Heart (tissue), 3 donors: ENCODE results near the genes CSN2, ODAM, ALB and CXCL1.

GRCh38 chr4:69051683-69051994, 44.6 kb upstream of the UGT2B7 start:
- RAMPAGE, long total RNA, 2 experiments = no peak in any of the 2 experiments

- RAMPAGE, long total RNA, 2 experiments = no peak in any of the 2 experiments
These were observed 45.4 kb downstream of the UGT2B11 start for GRCh38 chr4:69169060-69169700.

GRCh38 chr4:69517986-69518925, 22.6 kb upstream of the UGT2B4 start:
- RAMPAGE, long total RNA, 2 experiments = no peak in any of the 2 experiments

- RAMPAGE, long total RNA, 2 experiments = no peak in any of the 2 experiments
These were observed at the start of gene CSN2 for GRCh38 chr4:69965576-69965899. TSS of gene CSN2 (minus strand) at chr4:69965728.

DNA sequence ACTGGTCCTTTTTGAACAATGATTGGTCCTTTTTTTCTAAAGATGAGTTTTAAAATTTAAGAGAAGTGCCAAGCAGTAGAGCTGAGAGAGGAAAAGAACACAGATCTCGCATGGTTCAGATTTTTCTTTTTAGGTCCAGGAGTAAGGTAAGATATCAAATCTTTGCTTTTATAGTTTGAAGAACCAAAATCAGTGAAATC, at the start of gene ODAM:
Gene ODAM, plus strand, starts transcription at position 78 of the 200 bp plus-strand sequence.
- RAMPAGE, long total RNA, 2 experiments = no peak in any of the 2 experiments

GRCh38 chr4:70637114-70637893, 8.8 kb downstream of the ENAM start:
- RAMPAGE, long total RNA, 2 experiments = start-site peak on the plus strand in 2 of 2 experiments, at chr4:70637372-70637730 at its widest, 29 to 574 reads per replicate

GRCh38 chr4:70687420-70688096, 774 bp upstream of the UTP3 start:
- RAMPAGE, long total RNA, 2 experiments = no peak in any of the 2 experiments

DNA sequence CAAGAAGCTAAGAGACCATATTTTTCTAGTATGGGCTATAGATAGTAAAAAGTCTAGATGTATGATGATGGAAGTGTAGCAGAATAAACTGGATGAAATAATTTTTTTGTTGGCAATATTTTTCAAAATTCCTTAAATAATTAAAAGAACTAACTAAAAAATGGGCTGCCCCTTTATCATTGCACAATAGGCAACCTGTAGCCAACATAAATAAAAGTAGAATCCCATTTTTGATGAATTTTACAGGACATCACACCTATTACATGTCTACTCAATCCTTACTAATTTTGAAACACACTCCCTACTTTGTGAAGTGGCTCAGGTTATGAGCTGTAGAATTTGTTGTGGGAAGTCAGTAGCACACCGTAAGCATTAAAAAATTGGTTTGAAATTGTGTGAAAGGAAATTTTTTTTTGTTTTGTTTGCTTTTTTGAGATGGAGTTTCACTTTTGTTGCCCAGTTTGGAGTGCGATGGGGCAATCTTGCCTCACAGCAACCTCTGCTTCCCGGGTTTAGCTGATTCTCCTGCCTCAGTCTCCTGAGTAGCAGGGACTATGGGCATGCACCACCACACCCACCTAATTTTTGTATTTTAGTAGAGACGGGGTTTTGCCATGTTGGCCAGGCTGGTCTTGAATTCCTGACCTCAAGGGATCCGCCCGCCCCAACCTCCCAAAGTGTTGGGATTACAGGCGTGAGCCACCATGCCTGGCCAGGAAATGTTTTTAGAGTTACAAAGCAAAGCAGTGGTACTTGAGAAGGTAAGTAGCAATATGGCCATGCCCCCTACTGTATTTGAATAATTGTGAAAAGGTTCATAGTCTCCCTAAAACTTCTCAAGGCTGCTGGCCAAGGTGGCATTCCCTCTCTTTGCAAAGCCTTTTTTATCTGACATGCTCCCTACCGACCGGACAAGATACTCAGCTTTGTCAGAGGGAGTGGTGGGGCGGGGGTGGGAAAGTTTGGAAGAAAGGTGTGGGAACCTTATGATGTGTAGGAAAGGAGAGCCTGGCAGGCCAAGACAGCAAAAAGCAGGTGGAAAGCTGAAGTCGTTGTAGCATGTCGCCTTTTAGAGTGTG, 8.8 kb upstream of the RUFY3 start:
- RAMPAGE, long total RNA, 2 experiments = no peak in any of the 2 experiments

- RAMPAGE, long total RNA, 2 experiments = no peak in any of the 2 experiments
These were observed 1.2 kb downstream of the MOB1B start for GRCh38 chr4:70903318-70903821.

DNA sequence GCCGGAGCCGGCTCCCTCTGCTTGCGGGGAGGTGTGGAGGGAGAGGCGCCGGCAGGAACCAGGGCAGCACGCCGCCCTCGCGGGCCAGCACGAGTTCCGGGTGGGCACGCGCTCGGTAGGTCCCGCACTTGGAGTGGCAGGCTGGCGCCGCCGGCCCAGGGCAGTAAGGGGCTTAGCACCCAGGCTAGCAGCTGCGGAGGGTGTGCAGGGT, 66.3 kb upstream of the SLC4A4 start:
- RAMPAGE, long total RNA, 2 experiments = no peak in any of the 2 experiments

DNA sequence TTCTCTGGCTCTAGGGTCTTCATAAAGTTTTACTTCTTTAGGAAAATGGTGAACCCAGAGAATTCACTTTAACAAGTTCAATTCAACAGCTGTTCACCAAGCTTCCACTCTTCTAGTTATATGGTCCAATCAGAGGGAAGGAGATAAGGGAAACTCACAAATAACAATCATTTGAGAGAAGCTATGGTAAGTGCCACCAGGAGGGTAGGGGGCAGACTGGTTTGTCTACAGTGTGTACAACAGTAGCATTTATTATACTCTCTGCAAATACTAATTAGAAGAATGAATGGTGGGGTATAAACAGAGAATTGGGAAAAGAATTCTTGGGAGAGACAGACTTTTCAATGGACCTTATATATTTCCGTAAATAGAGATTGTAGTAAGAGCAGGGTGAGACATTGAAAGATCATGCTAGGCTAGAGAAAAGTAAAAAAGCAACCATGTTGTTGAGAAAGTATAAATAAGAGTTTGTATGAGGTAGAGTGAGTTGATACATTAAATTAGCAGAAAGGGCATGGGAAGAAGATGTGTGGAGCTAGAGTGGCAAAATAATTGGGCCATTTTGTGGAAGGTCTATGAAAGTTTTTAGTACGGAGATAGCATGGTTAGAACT, 186.1 kb downstream of the SLC4A4 start:
- RAMPAGE, long total RNA, 2 experiments = no peak in any of the 2 experiments

DNA sequence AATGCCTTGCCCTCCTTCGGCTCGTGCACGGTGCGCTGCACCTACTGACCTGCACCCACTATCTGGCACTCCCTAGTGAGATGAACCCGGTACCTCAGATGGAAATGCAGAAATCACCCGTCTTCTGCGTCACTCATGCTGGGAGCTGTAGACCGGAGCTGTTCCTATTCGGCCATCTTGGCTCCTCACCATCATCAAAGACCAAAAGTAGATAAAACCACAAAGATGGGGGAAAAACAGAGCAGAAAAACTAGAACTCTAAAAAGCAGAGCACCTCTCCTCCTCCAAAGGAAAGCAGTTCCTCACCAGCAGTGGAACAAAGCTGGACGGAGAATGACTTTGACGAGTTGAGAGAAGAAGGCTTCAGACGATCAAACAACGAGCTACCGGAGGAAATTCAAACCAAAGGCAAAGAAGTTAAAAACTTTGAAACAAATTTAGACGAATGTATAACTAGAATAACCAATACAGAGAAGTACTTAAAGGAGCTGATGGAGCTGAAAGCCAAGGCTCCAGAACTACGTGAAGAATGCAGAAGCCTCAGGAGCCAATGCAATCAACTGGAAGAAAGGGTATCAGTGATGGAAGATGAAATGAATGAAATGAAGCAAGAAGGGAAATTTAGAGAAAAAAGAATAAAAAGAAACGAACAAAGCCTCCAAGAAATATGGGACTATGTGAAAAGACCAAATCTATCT, 232.7 kb downstream of the SLC4A4 start:
- RAMPAGE, long total RNA, 2 experiments = no peak in any of the 2 experiments

DNA sequence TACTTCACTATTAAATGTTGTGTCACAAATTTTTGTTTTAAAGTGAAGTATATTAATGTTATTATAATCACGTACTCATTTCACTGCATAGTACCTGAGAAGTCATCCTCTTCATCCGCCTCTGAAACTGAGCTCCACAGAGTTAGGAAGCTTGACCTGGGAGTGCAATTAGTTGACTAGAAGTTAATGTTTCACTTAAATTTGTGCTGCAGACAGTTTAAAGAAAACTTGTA, 254.1 kb downstream of the SLC4A4 start:
- RAMPAGE, long total RNA, 2 experiments = no peak in any of the 2 experiments

- RAMPAGE, long total RNA, 2 experiments = no peak in any of the 2 experiments
These were observed 747 bp upstream of the ADAMTS3 start for GRCh38 chr4:72569461-72570474.

- RAMPAGE, long total RNA, 2 experiments = start-site peak on the plus strand in 1 of 2 experiments, at chr4:73404287-73404291 at its widest, 298 reads per replicate
These were observed at the start of gene ALB for GRCh38 chr4:73404178-73404614. TSS of gene ALB (plus strand) at chr4:73404287.

DNA sequence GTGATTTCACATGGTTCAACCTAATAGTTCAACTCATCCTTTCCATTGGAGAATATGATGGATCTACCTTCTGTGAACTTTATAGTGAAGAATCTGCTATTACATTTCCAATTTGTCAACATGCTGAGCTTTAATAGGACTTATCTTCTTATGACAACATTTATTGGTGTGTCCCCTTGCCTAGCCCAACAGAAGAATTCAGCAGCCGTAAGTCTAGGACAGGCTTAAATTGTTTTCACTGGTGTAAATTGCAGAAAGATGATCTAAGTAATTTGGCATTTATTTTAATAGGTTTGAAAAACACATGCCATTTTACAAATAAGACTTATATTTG, 15.3 kb upstream of the AFP start:
- RAMPAGE, long total RNA, 2 experiments = no peak in any of the 2 experiments

- RAMPAGE, long total RNA, 2 experiments = no peak in any of the 2 experiments
These were observed 2.3 kb downstream of the CXCL8 start for GRCh38 chr4:73742640-73743079.

- RAMPAGE, long total RNA, 2 experiments = no peak in any of the 2 experiments
These were observed 6.7 kb downstream of the PF4V1 start for GRCh38 chr4:73859832-73860118.

DNA sequence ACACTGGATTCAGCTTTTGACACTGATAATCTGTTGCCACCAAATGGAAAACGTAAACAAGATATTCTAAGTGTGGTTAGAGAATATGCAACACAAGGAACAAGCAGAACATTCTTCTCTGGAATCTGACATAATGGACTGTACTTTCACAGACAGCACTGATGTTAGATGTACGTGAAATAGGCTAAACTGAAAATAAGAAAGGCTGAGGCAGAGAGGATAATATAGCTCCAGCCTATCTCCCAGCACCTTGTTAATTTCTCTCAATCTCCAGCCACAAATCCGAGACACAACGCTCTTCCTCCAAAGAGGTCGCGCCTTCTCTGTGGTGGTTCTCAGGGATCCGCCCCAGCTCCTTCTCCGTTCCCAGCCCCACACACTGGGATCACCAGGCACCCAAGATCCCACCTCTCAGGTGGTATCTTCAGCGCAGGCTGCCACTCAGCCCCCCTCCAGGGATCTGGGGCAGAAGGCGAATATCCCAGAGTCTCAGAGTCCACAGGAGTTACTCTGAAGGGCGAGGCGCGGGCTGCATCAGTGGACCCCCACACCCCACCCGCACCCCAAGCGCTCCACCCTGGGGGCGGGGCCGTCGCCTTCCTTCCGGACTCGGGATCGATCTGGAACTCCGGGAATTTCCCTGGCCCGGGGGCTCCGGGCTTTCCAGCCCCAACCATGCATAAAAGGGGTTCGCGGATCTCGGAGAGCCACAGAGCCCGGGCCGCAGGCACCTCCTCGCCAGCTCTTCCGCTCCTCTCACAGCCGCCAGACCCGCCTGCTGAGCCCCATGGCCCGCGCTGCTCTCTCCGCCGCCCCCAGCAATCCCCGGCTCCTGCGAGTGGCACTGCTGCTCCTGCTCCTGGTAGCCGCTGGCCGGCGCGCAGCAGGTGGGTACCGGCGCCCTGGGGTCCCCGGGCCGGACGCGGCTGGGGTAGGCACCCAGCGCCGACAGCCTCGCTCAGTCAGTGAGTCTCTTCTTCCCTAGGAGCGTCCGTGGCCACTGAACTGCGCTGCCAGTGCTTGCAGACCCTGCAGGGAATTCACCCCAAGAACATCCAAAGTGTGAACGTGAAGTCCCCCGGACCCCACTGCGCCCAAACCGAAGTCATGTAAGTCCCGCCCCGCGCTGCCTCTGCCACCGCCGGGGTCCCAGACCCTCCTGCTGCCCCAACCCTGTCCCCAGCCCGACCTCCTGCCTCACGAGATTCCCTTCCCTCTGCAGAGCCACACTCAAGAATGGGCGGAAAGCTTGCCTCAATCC, at the start of gene CXCL1:
Gene CXCL1, plus strand, starts transcription at position 710 of the 1,261 bp plus-strand sequence.
- RAMPAGE, long total RNA, 2 experiments = no peak in any of the 2 experiments

DNA sequence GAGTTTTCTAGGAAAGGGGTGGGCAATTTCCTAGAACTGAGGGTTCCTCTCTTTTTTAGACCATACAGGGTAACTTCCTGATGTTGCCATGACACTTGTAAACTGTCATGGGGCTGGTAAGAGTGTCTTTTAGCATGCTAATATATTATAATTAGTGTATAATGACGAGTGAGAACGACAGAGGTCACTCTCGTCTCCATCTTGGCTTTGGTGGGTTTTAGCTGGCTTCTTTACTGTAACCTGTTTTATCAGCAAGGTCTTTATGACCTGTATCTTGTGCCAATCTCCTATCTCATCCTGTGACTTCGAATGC, 2.7 kb downstream of the CXCL2 start:
- RAMPAGE, long total RNA, 2 experiments = no peak in any of the 2 experiments